Caco-2 (cell line): ENCODE measurements around the gene DUSP10.

DNA sequence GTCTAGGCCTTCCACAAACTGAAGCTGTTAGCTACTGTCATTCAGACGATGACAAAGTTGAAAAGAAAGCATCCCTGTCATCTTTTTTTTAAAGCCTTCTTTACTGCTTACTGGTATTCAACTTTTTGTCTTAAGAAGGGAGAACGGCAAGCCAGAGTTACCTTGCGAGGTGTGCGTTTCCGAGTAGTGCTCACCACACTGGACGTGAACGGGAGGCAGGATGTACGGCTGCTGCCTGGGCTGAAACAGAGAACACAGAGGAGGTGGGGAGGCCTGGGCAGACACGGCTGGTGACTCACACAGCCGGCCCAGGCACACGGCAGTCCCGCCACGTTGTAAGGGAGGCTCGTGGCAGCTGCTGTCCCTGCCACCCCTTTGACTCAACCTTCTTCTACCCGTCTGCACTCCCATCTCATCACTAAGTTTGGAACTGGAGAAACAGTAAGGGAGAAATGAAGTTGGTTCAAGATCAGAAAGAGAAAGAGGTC is 105.8 kb downstream of the SMYD2 start:
- PRO-cap, result no peak
- RRBS, result no CpG with 5 or more reads among the region's 15 CpGs

- PRO-cap, result no peak
These were observed 1.4 kb downstream of the KCTD3 start for GRCh38 chr1:215568565-215568763.

DNA sequence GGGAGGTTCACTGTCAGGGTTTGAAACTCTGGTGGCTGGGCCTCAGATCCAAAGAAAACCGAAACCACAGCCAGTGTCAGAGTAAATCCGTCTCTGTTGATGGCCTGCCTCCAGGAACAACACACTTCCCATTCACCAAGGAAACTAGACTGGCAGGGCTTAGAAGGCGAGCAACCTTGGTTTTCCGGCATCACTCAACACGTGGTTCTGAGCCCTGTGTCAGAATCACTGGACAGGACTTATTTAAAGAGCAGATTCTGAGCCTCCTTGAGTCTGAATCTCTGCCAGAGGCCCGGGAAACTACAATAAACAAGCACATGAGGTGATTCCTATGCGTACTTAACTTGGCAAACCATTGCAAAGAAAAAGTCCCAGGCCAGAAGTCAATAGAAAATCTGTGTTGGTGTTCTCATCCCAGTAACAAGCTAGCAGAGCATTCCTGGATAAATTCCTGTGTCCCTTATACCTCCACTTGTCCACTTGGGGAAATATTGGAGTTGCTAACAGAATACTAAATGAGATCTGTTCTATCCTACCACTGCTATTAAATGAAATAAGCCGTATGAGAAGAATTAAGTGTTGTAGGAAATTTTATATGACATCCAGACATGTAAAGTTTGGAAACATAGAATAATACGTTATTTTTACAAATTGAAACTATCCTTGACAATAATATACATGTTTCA is 70.1 kb downstream of the KCTD3 start:
- PRO-cap, result no peak
- RRBS, result 95% methylated on average over 3 of the region's 9 CpGs

DNA sequence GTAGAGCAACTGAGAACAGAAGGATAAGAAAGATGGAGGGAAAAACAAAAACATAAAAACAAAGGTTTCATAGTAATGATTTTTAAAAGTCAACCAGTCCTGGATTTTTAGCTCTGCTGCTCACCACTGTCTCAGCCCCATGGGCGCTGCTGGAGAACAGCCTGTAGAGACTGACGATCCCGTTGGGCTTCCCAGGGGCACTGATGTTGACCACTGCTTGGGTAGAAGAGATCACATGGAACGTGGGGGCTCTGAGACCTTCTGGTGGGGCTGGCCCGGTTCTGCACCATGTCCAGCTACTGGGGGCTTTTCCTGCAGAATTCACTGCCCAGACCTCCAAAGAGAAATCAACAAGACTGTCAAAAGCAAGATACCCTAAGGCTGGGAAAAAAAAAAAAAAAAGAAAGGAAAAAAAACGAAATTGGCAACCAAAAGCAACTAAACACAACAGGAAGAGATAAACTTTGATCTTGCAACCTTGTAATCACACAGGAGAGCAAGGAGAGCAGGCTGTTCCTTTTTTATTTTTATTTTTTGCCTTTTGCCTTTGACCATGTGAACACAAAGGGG is 83.4 kb downstream of the KCTD3 start:
- PRO-cap, result no peak
- RRBS, result no CpG with 5 or more reads among the region's 6 CpGs

GRCh38 chr1:216531794-216531999 is 108.4 kb upstream of the USH2A start:
- PRO-cap, result no peak
- RRBS, result no CpG with 5 or more reads among the region's 2 CpGs

GRCh38 chr1:218156440-218157138 is 128.5 kb upstream of the RRP15 start:
- PRO-cap, result no peak
- RRBS, result 7% methylated on average over 12 of the region's 17 CpGs

DNA sequence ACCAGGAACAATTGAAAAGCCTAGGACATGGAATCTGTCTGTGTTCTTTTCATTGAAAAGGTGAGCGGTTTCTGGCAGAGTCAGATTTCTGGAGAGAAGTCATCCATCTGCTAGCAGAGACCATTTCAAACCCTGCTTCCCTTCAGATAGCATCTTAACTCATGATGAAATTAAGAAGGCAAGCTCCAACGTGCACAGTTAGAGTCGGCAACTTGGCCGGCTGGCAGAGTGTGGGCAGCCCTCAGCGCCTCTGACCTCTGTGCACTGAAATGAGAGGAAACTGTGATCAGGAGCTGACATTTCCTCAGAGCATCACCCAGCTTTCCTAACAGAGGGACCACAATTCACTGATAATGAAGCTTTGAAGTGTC is 144.9 kb upstream of the ZC3H11B start:
- PRO-cap, result no peak
- RRBS, result no CpG with 5 or more reads among the region's 5 CpGs

DNA sequence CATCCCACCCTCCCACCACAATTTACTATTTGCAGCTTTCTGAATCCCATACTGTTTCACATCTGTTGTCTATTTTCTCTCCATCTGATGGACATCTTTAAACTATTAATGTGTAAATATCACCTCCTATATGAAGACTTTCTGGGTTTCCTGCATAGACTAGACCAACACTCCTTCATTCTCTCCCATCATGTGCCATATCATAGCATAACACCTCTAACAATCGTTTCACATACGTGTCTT is 7.7 kb downstream of the RAB3GAP2 start:
- PRO-cap, result no peak
- RRBS, result no CpG with 5 or more reads among the region's 2 CpGs

DNA sequence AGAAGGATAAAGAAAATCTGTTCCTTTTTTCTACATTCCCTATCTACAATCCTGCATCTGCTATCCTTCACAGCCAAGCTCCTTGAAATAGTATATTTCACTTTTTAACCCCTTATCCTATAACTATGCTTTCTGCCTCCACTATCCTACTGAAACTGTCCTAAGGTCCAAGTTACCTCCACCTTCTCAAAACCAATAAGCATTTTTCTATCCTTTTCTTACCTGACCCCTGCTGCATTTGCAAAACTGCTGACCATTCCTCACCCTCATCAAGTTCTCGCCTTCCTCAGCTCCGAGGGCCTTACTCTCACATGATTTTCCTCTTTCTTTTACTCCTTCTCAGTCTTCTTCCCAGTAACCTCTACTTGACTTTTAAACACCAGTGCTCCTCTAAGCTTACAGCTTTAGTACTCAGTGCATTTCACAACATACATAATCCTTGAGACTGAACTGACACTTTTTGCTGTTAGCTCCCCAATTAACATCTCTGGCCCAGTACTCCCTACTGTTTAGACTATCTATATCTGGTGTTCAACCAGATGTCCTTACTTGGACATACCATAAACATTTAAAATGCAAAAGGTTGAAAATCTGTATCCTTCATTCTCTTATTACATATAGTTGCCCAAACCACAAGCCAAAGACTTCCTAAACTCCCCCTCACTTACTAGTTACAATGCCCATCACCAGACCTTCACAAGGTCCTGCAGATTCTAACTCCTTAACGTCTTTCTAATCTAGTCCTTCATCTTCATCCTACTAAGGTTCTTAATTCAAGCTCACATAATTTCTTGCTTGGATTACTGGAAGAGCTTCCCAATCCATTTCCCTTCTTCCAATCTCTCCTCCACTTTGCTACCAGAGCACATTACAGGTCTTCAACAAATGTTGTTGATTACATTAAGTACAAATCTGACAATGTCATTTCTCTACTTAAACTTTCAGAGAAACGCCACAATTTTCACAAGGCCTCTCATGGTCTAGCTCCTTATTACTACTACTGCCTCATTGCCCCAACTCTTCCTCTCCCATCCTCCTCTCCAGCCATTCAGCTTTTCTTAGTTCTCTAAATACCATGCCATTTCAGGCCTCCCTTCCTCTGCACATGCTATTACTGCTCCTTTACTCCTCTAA is 2.0 kb downstream of the RAB3GAP2 start:
- PRO-cap, result no peak
- RRBS, result no CpG with 5 or more reads among the region's 4 CpGs

GRCh38 chr1:220300336-220300838 is 28.1 kb upstream of the RAB3GAP2 start:
- PRO-cap, result bidirectional peak, plus-strand start at chr1:220300673, minus-strand start at chr1:220300577
- RRBS, result 40% methylated on average over 4 of the region's 6 CpGs

DNA sequence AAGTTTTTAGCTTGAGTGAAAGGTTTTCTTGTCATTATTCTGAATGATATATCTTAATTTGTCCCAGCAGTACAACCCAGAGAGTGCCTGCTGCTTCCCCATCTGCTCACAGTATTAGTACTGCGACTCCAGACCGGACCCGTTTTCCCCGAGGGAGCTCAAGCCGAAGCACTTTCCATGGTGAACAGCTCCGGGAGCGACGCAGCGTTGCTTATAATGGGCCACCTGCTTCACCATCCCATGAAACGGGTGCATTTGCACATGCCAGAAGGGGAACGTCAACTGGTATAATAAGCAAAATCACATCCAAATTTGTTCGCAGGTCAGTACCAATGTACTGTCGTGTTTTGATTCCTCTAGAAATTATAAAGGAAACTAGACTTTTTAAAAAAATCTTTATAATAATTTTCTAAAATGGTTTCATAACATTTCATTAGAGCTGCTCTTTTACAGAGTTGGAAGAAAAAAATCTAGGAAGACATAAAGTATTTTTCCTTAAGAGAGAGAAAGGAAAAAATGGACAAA is 37.1 kb upstream of the C1orf115 start:
- PRO-cap, result no peak
- RRBS, result 68% methylated on average over 5 of the region's 13 CpGs

- PRO-cap, result no peak
- RRBS, result no CpG with 5 or more reads among the region's 3 CpGs
These were observed 2.8 kb upstream of the MTARC1 start for GRCh38 chr1:220783916-220784385.

DNA sequence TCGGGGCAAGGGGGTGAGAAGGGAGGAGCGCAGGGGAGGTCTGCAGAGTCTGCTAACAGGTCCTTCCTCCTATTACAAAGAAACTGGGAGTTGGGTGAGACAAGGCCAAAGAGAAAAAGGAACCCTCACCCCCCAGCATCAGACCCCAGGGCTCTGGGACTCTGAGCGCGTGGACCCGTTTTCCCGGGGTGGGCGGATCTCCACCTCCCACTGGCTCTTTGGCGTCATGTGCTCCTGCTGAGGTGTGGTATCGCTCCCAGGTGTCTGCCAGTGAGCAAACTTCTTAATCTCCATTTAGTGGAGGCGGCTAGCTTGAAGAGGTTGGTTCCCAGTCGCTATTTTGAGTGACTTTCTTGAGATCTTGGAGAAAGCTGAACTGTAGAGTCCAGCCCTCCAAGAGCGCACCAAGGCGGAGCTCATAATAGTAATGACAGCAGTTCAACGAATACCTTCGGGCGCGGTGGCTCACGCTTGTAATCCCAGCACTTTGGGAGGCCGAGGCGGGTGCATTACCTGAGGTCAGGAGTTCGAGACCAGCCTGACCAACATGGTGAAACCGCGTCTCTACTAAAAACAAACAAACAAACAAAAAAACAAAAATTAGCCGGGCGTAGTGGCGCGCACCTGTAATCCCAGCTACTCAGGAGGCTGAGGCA is 674 bp downstream of the MTARC1 start:
- PRO-cap, result bidirectional peak, plus-strand start at position 297 of the sequence, minus-strand start at position 182 of the sequence
- RRBS, result no CpG with 5 or more reads among the region's 27 CpGs

- PRO-cap, result no peak
- RRBS, result 83% methylated on average over 4 of the region's 32 CpGs
These were observed 2.7 kb upstream of the HLX start for GRCh38 chr1:220876381-220877160.

DNA sequence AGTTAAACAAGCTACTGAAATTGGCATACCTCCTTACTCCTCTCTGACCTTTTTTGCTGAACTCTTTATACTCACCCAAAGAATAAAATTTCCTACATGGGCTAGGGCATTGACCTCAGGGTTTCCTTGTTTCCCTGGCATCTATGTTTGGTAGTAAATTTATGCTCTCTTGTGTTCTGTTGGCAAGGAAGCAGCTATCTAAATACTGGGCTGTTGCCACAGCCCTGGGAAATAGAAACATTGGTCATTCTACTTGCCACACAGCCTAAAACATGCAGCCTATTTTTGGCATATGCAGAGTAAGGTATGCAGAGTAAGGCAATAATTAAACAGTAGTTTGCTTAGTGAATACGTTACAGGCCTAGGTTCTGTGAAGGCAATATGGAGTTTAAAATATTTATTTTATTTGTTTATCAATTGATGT is 351.4 kb downstream of the HLX start:
- PRO-cap, result no peak
- RRBS, result no CpG with 5 or more reads among the region's 1 CpG

- PRO-cap, result no peak
- RRBS, result no CpG with 5 or more reads among the region's 10 CpGs
These were observed 189.1 kb downstream of the DUSP10 start for GRCh38 chr1:221552731-221553304.

DNA sequence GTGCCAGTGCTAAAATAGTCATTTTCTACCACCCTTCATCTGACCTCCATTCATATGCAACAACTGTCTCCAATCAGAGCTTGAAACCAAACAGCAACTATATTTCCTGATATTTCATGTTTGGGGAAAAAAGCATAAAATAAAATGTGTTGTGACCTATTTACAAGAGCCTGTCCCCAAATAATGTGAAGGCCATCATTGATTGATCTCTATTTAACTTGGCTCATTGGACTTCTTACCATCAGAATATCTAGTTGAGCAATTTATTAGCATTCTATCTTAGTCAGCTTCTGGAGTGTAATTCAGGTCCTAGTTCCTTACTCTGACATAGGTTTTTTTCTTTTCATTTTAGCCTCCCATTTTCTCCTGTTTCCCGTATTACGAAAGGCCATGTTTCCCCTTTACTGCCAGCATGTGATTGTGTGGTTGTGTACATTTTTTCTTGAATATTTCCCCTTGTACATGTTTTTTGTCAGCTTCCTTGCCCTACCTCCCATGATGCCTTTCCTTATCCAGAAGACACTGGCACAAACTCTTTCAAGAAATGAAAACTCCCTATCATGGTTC is 43.0 kb downstream of the DUSP10 start:
- PRO-cap, result no peak
- RRBS, result no CpG with 5 or more reads among the region's 2 CpGs

DNA sequence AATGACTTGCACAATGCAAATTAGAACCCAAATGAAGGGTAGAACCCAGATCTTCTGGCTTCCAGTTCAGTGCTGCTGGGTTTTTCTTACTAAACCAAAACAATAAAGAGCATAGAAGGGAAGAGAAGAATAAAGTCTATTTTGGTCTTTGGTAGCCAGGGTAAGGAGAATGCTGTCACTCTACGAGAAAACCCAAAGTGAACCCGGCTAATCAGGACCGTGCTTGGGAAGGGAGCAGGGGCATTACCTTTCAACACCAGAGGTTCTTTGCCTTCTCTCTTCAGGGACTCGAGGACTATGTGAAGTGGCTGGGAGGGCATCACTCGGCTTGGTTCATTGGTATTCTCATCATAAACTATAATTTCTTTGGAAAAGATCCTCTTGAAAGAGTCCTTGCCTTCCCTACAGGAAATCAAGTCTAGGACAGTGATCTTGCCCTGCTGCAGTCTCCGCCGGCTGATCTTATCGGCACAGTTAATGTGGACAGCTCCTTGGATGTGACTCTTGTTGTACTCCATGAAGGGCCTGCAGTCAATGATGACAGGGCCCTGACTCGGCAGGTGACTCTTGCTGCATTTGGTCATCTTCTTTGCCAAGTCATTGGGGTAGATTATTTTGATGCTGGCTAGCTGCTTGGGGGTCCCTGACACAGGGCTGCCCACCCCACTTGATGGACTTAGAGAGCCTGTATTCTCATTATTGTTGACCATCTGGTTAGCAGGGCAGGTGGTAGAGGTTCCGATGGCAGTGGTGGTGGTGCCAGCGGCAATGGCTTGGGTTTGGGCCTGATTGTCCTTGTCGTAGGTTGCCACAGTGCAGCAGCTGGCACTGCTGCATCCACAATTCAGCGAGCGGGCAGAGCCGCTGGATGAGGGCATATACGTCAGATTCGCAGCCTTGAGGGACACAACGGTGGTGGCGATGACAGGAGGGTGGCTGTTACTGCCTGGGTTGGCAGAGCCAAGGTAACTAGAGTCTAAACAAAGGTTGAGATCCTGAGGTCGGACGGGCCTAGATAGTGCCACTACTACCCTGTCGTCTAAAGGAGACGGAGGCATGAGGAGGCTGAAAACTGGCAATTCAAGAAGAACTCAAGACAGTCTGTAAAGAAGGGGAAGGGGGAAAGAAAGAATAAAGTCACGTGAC is 2.8 kb downstream of the DUSP10 start:
- PRO-cap, result no peak
- RRBS, result no CpG with 5 or more reads among the region's 24 CpGs

DNA sequence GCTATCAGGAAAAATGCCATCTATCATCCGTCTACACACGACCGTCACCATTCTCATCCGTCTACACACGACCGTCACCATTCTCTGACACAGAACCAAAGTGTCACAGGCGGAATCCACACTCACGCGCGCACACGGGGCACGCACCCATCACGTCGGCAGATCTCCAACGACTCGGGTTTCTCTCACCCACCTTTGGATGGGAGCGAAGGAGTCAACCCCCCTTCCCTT is 993 bp downstream of the DUSP10 start:
- PRO-cap, result no peak
- RRBS, result no CpG with 5 or more reads among the region's 17 CpGs

- PRO-cap, result bidirectional peak, plus-strand start at chr1:221742413, minus-strand start at chr1:221742089
- RRBS, result no CpG with 5 or more reads among the region's 41 CpGs
These were observed at the start of gene DUSP10 for GRCh38 chr1:221741212-221742189. Gene DUSP10, minus strand, starts transcription at chr1:221742089.